CMK (cell line): ENCODE data around the genes SERINC1 and TPD52L1.

DNA sequence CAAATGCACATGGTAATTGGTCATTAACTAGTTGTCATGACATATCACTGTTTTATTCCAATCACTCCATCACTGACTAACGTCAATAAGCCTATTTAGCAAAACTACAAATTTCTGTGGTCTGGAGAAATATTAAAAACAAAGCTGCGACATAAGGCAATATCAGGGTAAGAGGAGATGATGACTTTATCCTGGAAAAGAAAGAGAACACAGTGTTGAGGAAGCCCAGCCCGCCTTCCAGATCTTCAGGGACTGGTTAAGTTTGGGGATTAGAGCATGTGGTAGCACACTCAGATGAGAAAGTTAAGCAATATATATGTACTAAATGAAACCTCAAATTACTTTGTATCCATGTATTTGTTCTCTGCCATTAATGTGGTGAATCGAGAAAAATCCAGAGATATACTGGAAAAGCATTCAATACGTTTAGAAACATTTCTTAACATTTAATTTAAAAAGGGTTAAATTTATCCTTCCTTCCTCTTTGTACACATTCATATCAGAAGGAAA is 128.3 kb upstream of the FAM184A start:
- RRBS, result no CpG with 5 or more reads among the region's 5 CpGs

GRCh38 chr6:119230203-119231077 is 119.1 kb downstream of the MAN1A1 start:
- RRBS, result no CpG with 5 or more reads among the region's 6 CpGs

- RRBS, result no CpG with 5 or more reads among the region's 2 CpGs
Observed at GRCh38 chr6:119329776-119330433, 19.7 kb downstream of the MAN1A1 start.

GRCh38 chr6:119334740-119335443 is 14.7 kb downstream of the MAN1A1 start:
- RRBS, result no CpG with 5 or more reads among the region's 2 CpGs

DNA sequence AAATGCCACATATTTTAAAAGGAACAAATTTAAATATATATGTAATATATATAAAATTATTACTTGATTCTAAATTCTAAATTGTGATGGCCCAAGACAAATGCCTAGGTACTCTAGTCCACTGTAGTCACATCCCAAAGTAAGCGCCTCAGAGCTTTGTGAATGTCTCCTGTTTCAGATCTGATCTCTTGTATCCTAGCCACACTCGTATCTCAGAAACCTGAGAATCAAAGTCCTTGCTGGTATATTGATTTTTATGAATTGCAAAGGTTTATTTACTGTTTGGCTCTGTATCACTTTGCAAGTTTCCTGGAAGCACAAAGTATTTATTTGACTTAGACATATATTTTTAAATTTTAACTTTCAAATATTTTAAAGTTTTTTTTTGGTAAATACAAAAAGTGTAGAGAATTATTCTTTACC is 148.8 kb upstream of the MAN1A1 start:
- RRBS, result no CpG with 5 or more reads among the region's 2 CpGs

DNA sequence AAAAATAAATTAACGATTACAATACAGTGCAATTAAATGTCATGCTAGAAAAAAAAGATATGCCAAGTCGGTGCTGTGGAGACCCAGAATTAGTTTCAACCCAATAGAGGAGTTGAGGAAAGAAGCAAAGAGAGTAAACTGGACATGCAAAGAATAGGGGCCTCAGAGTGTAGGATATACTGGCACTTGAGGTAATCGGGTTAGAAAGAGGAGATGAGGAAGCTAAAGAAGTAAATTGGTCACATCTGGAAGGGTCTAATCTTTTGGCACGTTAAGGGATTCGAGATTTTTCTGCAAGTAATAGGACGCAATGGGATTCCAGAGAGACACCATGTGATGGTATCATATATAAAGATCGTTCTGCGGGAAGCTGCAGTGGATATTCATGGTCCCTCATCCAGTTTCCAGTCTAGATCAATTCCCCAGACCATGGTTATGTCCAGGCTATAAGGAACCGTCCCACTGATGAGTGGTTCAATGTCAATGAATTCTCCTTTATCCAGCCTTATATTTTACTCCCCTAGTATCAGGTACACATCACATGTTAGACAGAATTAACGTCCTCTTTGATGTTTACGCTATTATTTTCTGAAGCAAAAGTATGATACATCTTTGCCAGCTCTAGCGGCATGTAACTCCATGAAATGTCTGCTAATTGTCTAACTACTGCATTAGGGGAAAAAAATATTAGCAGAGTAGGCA is 986 bp upstream of the TBC1D32 start:
- RRBS, result no CpG with 5 or more reads among the region's 12 CpGs

- RRBS, result no CpG with 5 or more reads among the region's 2 CpGs
Observed at GRCh38 chr6:121651305-121651938, 216.0 kb downstream of the GJA1 start.

GRCh38 chr6:122470959-122472160 is at the start of gene SERINC1:
TSS of gene SERINC1 (minus strand) at chr6:122471807.
- RRBS, result no CpG with 5 or more reads among the region's 53 CpGs

DNA sequence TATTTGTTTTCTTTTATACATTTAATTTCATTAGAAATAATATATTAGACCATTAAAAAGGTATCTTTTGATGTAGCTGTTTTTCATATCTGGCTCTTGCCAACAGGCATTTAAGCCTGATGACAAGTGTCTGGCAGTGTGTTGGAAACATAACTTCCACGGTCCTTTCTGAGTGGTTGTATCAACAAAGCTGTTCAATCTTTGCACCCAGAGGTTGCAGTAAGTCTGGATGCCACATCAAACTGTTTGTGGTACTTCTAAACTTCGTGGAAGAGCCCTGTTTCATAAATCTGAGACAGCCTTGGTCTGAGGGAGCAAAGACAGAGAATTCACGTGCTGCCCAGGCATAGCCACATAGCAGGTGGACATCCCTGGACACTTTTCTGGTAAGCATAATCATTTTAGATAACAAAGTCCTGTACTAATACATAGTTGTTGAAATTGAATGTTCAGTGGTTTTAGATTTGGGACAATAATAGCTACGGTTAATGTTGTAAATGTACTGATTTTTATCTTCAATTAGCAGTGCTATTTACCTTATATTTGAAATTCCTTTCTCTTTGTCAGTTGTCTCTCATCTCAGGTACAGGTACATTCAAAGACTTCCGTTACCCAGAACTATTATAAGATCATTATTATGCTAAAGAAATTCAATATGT is 197.2 kb downstream of the TRDN start:
- RRBS, result no CpG with 5 or more reads among the region's 5 CpGs

- RRBS, result no CpG with 5 or more reads among the region's 3 CpGs
Observed at GRCh38 chr6:123441784-123442239, 194.9 kb downstream of the TRDN start.

GRCh38 chr6:123802644-123803005 is 1.0 kb upstream of the NKAIN2 start:
- RRBS, result no CpG with 5 or more reads among the region's 11 CpGs

GRCh38 chr6:124969527-124970611 is 7.6 kb downstream of the RNF217 start:
- RRBS, result no CpG with 5 or more reads among the region's 8 CpGs

GRCh38 chr6:125153540-125154125 is at the start of gene TPD52L1:
TSS of gene TPD52L1 (plus strand) at chr6:125153773.
- RRBS, result no CpG with 5 or more reads among the region's 45 CpGs

GRCh38 chr6:125197589-125198374 is 44.2 kb downstream of the TPD52L1 start:
- RRBS, result no CpG with 5 or more reads among the region's 4 CpGs

DNA sequence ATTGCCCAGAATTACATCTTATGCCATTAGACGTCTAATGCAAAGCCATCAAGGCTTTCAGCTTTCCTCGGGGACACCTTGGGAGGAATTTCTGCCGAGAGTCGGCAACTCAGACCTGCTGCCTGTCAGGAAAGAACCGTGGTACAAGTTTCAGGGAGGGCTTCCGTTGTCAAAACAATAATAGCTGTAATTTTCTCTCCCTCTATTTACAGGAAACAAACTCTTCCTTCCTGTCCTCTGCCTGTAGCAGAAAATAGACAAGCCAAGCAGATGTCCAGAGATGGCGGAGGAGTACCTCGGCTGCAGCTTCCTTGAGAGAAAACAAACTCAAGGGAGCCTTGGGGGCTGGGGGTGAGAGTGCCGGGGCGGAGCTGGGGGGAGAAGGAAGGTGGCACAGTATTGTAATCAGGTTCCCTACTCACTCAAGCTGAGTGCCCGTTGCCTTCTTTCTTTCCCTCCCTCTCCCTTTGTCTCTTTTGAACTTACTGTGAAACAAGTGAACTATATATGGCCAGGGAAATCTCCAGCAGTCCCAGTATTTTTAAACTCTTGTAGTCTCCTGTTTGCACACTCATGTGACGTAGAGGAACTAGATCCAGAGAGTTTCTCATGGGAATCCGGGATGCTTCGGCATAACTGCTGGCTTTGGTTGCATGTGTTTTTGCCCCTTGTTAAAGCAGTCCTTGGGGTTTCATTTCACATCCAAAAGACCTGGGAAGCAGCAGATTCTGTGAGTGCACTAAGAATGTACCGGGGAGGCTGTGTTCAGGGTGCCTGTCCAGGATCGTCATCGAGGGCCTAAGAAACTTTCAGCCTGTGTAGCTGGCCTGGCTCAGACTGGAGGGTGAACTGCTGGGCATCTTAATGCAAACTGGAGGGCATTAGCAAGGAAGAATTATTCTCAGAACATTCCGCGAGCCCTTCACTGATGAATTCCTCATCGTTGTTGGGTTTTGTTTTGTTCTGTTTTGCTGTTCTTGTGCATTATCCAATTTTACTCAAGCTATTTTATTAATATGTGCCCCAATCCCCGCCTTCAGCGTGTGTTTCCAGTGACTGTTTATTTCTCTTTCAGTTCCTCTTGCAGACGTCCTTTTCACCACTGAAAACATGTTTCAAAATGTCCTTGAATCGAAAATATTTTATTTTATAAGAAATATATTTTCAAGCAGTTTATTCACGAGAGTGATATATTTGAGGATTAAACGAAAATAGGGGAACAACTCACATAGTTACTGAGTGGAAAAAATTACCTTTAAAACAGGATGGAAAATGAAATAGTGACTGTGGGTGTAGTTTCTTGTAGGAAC is 44.7 kb upstream of the HDDC2 start:
- RRBS, result 100% methylated on average over 1 of the region's 26 CpGs

- RRBS, result no CpG with 5 or more reads among the region's 1 CpG
Observed at GRCh38 chr6:125600302-125600653, 149.2 kb upstream of the HEY2 start.

DNA sequence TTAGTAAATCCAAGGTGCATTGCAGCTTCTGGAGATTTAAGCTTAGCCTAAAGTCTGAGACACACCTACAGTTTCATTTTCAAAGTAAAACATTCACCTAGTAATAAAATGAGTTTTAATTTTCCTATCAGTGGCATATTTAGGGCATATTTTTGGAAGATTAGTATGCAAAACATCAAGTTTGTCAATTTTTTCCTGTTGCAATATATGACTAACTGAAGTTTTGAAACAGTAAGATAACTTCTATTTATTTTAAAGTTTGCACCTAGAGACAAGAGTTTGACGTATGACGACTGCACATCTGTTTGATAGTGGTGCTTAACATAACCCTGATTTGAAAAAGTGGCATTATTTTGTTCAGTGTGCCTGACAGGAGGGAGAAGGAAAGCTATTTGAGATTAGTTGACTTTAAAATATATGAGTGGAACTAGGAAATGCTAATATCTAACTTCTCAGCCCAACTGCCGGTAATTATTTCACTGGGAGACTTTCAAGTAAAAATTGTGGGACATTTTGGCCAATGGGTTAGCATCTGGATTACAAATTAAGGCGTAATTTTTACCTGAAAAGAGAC is 1.7 kb downstream of the HEY2 start:
- RRBS, result no CpG with 5 or more reads among the region's 4 CpGs

GRCh38 chr6:125809373-125810047 is 18.8 kb downstream of the NCOA7 start:
- RRBS, result no CpG with 5 or more reads among the region's 5 CpGs

DNA sequence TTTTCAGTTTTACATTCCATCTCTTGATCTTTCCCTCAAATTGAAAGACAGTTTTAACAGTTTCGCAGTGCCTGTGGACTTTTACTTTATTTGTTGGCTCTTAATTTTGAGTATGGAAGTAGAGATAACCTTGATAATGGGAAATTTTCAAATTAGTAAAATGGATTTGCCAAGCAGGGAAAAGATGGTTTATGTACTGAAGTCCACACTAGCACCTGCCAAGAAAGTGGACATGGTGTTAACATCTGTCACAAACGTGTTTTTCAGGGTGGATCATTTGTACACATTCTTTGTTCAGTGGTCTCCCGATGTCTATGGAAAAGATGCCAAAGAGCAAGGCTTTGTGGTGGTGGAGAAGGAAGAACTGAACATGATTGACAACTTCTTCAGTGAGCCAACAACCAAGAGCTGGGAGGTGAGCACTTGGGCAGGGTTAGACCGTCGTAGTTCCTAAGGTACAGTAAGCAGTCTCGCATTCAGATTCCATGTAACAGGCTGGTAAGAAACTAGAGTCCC is 41.4 kb upstream of the HINT3 start:
- RRBS, result no CpG with 5 or more reads among the region's 6 CpGs

DNA sequence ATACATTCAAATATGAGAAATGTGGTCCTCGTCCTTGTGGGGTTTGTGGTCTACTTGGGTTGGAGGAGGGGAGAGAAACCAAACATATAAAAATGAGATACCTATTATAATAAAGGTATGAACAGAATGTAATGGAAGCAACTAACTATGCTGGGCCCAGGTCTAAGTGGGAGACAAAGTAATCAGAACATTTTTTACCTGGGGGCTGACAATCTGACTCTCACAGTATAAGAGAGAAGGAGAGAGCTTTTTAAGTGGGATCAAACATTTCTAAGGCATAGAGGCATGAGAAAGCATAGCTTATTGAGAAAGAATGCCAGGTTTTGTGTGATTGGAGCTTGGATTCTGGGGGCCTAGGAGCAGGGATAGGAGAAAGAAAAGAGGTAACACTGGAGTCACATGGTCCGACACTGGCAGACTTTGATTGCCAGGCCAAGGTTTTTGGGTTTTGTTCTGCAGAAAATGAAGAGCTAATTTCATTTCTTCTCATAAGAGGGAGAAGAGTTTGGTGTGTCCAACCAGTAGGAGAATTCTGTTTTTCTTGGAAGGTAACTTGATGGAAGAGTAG is 109.3 kb downstream of the TRMT11 start:
- RRBS, result no CpG with 5 or more reads among the region's 2 CpGs